ENCODE data around the genes ITCH, ACSS2 and PROCR.

DNA sequence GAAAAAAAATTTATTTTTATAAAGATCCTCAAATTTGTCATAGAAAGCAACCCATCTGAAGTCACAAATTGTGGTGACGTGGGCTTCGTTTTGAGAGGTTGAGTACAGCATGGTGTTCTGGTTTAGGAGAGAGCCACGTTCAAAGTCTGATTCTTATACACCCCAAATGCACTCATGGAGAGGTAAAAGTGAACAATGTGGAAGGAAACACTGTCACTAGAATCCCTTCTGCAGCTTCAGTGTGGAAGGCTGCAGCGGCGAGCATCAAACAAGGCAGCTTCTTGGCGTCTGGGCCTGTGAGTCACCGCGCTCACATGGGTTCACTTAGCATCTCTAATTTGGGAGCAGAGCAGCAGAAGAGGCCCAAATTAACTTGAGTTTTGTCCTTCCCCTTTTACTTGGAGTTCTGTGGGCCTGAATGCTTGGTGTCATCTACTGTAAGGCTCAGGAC, 10.9 kb upstream of the E2F1 start:
- PRO-cap, result no peak

GRCh38 chr20:33824620-33825128, 13.5 kb downstream of the CHMP4B start:
- PRO-cap, result no peak

GRCh38 chr20:33992348-33992995, 1.2 kb upstream of the RALY start:
- PRO-cap, result no peak

DNA sequence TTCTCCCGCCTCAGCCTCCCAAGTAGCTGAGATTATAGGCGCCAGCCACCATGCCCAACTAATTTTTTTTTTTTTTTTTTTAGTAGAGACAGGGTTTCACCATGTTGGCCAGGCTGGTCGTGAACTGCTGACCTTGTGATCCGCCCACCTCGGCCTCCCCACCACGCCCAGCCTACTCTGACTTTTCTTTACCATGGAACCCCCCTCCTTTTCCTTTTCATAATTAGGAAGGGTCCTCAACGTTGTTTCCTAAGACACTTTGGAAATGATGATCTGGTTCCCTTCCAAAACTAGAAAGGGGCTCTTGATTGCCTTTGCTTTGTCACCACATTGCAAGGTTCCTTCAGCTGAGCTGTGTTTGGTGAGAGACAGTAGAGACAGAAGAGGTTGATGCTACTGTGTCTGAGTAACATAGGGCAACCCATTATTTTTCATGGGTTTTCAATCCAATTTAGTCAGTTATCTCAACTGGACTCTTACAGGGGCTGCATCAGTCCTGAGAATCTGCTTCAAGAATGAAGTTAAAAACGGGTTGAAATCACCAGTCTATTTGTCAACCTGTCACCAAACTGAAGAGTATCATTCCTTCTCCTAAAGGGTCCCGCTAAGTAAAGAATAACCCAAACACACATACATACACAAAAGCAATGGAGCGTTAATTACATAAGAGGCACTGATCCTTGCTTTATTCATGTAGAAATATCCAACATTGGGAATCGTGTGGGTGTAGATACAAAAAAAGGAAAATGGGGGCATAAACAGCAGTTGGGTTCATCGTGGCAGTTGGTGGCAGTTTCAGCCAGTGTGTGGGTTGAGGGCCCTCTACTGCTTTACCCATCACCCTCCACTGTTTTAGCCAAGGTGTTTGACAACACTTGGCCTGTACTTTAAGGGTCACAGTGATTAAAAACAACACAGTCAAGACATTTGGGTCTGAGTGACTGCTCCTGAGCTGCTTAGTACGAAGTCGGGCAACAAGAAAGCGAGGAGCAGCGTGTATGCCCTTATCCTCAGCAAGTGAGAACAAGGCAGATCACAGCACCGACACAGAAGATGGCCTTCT, 24.1 kb downstream of the EIF2S2 start:
- PRO-cap, result no peak

DNA sequence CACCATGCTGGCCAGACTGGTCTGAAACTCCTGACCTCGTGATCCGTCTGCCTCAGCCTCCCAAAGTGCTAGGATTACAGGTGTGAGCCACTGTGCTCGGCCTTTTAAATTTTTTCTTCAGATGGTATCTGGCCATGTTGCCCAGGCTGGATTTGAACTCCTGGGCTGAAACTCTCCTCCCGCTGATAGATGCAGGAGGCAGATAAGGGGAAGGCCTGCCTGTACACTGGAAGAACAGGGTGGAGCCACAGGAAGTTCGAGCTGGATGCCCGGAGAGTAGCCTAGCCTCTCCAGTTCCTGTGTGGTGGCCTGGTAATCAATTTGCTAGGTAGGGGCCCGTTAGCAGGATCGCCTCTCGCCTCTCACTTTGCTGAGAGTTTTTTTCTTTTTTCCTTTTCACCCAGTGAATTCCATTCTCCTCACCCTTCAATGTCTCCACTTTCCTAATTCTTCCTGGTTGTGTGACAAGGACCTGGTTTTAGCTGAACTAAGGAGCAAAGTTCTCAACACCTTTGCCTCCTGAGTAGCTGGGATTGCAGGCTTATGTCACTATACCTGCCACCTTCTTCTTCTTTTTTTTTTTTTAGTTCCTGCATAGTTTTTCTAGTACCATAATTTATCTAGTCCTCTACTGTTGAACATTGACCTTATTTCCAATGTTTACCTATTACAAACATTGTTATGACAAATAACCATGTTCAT, 19.4 kb upstream of the ITCH start:
- PRO-cap, result no peak

DNA sequence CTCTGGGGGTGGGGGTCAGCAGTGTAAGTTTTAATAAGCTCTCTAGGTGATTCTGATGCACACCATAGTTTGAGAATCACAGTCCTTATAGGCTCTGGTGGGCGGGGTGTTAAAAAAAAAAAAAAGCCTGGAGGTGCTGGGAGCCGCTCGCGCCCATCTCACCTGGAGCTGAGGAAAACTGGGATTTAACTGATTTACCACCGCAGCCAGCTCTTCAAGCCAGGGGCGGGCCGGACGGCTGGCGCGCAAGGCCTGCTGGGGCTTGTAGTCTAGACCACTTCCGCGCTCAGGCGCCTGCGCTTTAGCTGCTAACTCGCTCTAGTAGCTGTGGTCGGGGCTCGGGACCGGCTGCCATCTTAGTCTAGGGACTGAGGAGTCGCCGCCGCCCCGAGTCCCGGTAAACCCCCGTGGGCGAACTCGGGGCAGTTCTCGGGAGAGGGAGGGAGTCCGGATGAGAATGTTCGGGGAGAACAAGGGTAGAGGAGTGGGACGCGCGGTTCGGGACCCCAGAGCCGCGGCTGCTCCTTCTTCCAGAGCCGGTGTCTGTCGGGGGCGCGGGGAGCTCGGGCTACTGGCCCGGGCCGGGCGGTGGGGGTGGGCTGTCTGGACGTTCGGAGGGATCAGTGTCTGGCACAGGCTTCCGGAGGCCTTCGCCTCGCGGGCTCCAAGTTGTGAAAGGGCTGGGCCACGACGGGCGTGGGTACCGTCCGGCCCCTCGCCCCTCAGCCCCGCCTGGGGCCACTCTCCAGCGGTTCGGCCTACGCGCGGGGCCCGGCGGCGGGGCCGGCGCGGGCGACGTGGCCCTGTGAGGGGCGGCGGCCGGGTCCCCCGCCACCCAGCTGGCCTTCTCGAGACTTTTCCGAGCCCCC, at the start of gene ITCH:
TSS of gene ITCH (plus strand) at position 321 of the 869 bp plus-strand sequence.
- PRO-cap, result bidirectional peak, plus-strand start at position 321 of the sequence, minus-strand start at position 187 of the sequence

DNA sequence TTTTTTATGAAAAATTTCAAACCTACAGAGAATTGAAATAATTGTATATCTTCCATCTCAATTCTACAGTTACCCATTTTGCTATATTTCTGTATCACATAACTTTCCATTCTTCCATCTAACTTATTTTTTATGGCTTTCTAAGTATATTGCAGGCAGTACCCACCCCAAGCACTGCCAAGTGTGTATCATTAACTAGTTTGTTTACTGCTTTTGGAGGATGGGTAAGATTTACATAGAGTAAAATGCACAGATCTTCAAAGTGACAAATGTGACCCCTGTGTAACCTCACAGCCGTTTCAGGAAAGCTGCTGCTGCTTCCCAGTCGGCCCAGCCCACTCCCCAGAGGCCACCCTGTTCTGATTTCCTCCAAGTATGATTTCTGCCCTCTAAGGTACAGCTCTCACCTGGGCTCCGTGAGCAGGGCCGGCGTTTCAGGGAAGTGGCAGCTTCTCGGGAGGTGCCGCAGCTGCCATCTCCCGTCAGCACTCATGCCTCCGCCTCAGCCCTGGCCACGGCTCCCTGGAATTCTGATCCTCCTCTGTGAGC, 15.0 kb upstream of the MAP1LC3A start:
- PRO-cap, result no peak

DNA sequence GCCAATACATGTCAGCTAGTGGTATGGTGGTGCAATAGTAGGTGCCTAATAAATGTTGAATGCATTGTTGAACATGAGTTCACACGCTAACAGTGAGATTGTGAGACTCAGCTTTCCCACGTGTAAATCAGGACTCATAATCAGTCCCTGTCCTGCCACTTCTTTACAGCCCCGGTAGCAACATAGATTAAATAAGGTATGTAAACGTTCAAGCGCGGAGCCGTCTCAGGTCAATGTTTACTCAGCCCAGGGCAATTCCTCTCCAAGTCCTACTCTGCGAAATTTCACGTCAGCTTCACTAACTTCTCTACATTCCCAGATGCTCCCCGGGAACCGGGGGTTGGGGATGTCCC, 728 bp upstream of the TP53INP2 start:
- PRO-cap, result no peak

- PRO-cap, result no peak
These were observed 3.1 kb downstream of the TP53INP2 start for GRCh38 chr20:34707121-34707823.

DNA sequence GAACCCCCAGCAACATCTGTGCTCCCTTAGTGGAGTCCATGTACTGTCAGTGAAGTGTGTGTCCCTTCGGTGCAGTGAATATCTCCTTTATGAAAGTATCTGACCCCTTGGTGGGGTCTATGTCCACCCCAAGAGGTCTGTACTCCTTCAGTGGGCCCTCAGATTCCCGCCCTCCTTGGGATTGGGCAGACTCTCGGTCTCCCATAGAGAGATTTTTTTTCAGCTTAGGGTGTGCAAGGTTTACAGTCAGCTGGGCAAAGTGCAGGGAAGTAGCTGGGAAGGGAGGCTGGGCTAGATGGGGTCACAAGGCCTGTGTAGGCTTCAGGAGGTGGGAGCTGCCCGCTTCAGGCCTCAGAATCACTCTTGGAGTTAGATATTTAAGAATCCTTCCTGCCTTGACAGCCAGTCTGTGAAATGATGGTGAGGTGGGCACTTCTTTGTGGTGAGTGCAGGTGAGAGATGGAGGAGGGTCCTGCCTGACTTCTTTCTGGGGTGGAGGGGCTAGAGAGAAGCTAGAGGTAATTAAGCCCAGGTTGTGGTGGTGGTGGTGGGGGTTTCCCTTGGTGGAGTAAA, 1.6 kb upstream of the ACSS2 start:
- PRO-cap, result unidirectional peak, plus-strand start at position 306 of the sequence

GRCh38 chr20:34876510-34877102, at the start of gene ACSS2:
Gene ACSS2, plus strand, starts transcription at chr20:34876612.
- PRO-cap, result bidirectional peak, plus-strand start at chr20:34876614, minus-strand start at chr20:34876291

DNA sequence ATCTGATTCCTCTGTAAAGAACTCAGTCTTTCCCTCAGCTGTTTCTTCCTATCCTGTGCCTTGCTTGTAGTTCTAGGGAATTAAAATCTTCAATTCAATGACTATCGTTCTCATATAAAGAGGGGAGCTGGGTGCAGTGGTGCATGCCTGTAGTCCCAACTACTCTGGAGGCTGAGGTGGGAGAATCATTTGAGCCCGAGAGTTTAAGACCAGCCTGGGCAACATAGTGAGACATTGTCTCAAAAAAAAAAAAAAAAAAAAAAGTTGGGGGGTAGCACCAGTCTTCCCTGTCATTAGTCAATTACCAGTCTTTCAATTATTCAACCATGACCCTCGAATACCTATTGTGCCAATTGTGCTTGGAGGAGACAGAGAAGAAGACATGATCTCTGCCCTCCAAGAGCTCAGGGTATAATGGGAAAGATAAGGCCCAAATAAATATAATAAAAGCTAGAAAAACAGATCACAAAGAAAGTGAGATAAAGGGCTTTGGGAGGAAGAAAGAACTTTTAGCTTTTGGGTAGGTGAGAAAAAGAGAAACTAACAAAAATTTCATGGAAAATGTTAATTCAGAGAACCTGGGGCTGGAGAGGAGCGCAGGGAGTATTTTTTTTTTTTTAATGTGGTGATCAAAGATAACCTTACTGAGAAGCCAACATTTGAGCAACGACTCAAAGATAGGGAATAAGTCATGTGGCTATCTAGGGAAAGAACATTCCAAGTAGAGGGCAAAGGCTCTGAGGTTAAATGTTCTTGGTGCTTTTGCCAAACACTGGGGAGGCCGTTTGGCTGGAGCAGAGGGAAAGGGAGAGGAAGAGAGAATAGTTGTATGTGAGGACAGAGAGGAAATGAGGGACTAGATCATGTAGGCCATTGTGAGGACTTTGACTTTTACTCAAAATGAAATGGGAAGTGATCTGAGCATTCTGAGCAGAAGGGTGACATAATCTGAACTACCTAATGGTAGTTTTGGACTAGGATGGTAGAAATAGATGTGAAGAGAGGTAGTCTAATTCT, 27.5 kb downstream of the ACSS2 start:
- PRO-cap, result no peak

GRCh38 chr20:34907728-34908354, 31.4 kb downstream of the ACSS2 start:
- PRO-cap, result no peak

DNA sequence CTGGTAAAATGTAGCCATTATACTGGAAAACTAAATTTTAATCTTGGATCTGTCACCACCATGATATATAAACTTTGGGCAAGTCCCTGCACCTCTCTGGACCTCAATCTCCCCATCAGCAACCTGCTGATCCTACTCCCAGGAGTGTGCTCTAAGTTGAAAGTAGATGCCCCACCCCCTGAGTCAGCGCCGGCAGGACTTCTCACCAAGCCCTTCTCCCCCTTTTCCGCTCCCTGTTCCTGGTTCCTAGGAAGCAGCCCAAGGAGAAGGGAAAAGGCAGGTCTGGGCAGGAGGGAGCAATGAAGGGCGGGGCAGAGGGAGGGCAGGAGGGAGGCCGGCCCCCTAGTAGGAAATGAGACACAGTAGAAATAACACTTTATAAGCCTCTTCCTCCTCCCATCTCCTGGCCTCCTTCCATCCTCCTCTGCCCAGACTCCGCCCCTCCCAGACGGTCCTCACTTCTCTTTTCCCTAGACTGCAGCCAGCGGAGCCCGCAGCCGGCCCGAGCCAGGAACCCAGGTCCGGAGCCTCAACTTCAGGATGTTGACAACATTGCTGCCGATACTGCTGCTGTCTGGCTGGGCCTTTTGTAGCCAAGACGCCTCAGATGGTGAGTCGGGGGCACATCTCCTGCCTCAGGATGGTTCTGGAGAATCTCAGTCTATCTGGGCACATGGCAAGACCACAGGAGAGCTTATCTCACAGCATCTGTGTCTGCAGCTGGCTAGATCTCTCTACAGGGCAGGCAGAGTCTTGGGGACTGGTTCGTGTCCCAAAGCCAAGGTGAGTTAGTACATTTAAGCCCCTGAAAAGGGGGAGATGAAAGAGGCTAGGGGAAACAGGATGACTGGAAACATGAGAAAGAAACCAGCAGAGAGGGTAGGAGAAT, at the start of gene PROCR:
TSS of gene PROCR (plus strand) at position 458 of the 889 bp plus-strand sequence.
- PRO-cap, result bidirectional peak, plus-strand start at position 473 of the sequence, minus-strand start at position 226 of the sequence

GRCh38 chr20:35297144-35297606, 5.0 kb upstream of the FAM83C start:
- PRO-cap, result no peak

- PRO-cap, result no peak
These were observed 34.9 kb upstream of the FAM83C start for GRCh38 chr20:35326950-35327675.

DNA sequence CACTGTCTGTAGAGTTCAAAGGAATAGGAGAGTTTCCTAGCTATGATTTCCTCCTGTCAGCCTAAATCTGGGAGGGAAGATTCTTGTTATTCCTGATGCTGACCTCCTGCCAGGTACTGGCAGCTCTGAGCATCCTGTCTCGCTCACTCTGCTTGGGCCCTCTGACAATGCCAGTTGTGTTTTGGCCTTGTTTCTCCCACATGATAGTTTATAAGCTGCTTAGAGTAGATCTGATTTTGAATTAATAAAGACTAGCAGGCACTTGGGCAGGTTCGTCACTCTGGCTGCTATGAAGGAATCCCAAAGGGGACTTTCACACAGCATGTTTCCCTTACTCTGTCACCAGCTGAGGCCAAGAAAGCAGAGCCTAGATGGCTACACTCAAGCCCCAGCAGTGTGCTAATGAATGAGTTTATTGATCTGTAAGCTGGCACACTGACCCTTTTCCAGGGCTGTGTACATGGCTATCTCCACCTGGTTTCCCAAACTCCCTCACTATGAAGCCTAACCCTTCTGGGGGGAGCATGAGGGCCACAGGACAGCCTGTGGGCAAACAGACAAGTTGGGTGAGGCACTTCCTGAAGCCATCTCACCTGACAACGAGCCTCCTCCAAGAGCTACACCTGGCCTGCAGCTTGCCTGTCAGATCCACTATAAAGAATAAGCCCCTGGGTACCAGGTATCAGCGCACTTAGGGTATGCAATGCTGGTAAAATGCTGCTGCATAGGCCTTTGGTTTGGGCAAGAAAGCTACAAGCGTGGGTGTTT, 52.2 kb downstream of the UQCC1 start:
- PRO-cap, result no peak

GRCh38 chr20:35556907-35557704, 15.2 kb downstream of the ERGIC3 start:
- PRO-cap, result no peak

- PRO-cap, result no peak
These were observed 12.3 kb downstream of the ROMO1 start for GRCh38 chr20:35711590-35711904.

GRCh38 chr20:35734830-35735947, 6.9 kb downstream of the RBM39 start:
- PRO-cap, result no peak

Measured in bile duct (tissue), 1 donor.